M059J (cell line): ENCODE results near the genes ZNF766 and ZNF808.

- RAMPAGE, long total RNA = no peak
Observed at GRCh38 chr19:50948629-50949112, 4.2 kb downstream of the KLK5 start.

DNA sequence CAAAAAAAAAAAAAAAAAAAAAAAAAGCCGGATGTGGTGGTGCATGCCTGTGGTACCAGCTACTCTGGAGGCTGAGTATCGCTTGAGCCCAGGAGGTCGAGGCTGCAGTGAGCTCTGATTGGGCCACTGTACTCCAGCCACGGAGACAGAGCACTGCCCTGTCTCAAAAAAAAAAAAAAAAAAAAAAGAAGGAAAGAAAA, 1.6 kb downstream of the KLK10 start:
- RAMPAGE, long total RNA = no peak

GRCh38 chr19:51027413-51028377, 1.3 kb upstream of the KLK11 start:
- RAMPAGE, long total RNA = no peak

DNA sequence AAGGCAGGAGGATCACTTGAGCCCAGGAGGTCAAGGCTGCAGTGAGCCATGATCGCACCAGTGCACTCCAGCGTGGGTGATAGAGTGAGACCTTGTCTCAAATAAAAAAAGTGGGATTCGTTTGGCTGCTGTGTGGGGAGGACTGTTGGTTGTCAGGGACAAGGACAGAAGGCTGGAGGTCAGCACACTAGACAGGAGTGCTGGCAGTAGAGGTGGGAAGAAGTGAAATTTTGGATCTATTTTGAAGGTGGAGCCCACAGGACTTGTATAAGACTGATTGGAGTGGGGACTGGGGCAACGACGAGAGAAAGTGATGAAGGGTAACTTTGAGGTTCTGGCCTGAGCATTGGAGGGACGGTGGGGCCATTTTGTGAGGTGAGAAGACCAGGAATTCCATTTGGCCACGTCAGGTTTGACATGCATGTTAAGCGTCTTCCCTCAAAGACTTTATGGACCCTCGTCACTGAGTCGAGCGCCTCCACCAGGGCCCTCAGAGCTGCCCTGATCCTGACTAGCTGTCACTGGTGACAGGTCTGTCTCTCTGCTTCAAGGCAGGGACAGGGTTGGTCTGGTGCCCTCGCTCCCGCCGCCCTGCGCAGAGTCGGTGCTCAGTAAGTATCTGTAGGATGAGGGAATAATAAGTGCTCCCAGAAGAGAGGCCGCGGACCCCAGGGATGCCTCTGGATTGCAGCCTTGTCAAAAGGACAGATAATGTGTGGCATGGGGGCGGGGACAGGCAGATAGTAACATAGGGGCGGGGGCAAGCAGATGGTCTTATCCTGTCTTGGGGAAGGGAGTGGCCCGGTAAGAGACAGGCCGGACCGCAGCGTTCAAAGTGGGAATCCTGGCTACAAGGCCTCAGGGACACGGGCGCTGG, 606 bp downstream of the CTU1 start:
- RAMPAGE, long total RNA = no peak

GRCh38 chr19:51210732-51211328, 14.1 kb upstream of the CD33 start:
- RAMPAGE, long total RNA = no peak

DNA sequence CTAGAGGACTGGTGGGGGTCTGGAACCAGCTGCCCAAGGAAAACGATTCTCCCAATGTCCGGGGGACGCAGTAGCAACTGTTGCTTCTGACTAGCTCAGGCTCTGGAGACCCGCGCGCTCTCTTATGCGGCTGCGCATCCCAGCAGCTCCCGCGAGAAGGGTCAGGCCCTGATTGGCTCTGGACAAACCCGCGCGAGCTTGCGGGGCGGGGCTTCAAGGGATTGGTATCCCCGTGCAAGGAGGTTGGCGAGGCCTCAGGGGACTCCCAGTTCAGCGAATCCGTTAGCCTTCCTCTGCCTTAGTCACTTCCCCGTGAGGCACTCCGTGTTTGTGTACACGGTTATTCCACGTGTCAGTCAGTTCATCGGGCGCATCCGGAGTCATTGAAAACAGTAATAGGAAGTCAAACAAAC, 20.2 kb downstream of the SIGLECL1 start:
- RAMPAGE, long total RNA = no peak

DNA sequence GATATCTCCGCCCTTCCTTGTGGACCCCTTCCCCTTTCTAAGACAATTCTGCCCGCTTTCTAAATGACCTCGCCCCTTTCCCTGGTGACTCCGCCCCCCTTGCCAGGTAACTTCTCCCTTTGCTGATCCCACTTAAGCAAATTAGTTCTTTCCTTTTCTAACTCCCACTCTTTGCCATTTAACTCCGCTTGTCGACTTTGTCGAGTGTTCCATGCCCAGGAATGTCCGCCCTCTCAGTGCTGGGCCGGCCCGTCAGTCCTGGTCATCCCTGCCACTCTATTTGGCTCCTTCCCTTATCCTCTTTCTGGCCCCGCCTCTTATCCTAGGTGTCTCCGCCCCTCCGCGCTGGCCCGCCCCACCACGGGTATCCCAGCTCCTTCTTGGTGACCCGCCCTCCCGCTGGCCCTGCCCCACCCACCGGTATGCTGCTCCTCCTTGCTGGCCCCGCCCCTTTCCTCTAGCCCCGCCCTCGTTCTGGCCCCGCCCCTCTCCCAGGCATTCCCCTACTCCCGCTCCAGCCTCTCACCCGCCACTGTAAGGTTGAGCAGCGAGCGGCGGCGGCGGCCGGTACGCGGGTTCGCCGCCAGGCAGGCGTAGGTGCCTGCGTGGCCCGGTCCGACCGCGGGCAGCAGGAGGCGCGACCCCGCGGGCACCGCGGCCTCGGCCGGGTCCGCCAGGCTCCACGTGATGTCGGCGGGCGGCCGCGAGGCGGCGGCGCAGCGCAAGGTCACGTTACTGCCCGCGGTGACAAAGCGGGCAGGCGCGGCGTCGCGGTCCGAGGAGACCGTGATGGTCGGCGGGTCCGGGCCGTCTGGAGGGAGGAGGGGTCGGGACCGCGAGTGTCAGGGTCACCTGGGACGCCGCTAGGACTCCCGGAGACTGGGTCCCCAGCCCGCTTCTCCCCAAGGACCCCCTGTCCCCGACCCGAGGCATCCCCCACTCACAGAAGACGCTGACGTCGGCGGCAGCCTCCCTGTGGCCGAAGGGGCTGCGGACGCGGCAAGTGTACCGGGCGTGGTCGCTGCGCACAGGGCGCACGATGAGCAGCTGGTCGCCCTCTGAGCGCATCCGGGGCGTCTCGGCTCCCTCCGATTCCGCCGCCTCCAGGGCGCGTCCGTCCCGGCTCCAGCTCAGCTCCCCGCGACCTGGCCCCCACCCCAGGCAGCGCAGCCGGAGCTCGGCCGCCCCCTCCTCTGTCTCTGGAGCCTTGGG, 2.0 kb downstream of the VSIG10L start:
- RAMPAGE, long total RNA = no peak

GRCh38 chr19:51347448-51347978, 5.6 kb upstream of the VSIG10L start:
- RAMPAGE, long total RNA = no peak

DNA sequence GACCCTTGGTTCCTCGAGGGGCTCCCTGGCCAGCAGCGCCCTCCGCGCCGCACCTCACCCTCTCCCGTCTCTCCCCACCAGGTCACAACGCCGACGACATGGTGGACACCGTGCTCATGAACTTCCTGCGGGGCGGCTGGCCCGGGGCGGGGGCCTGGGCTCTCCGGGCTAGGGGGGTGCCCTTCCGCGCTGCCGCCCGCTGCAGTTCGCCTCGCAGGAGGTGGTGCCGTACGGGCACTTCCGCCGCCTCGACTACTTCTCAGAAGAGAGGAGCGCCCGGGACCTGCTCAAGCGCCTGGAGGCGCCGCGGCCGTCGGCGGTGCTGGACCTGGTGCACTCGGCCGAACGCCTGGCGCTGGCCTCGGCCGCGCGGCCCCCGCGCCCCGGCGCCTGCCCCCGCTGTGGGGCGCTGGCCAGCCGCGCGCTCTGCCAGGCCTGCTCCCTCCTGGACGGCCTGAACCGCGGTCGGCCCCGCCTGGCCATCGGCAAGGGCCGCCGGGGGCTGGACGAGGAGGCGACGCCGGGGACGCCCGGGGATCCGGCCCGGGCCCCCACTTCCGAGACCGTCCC, 29.0 kb downstream of the SIGLEC5 start:
- RAMPAGE, long total RNA = no peak

- RAMPAGE, long total RNA = no peak
Observed at GRCh38 chr19:51690004-51690180, 3.2 kb upstream of the SPACA6 start.

DNA sequence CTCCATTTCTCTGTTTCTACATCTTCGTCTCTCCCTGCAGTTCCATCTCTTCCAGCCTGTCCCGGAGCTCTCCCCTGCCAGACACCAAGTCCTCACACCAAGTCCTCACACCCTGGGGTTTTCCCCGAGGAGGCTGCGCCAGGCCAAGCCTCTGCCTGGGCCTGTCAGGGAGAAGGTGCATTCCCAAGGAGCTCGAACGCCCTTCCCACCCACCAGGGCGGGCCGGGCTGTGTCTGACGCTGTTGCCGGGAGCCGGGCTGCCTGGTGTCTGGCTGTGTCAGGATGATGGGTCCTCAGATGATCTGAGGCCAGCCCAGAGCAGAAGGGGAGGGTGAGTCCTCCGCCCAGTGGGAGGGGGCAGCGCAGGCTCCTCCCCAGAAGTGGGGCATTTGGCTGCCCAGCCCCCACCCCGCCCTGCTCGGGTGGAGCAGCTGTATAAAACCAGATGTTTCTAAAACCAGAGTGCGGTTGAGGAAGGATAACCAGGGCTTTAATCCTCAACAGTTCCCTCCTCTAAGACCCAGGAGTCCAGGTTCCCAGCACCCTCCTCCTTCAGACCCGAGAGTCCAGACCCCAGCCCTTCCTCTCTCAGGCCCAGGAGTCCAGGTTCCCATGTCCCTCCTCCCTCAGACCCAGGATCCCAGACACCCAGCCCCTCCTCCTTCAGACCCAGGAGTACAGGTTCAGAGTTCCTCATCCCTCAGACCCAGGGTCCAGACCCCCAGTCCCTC, 2.4 kb upstream of the HAS1 start:
- RAMPAGE, long total RNA = no peak

GRCh38 chr19:51805343-51805889, 10.5 kb downstream of the FPR3 start:
- RAMPAGE, long total RNA = no peak

- RAMPAGE, long total RNA = no peak
Observed at GRCh38 chr19:51899811-51900663, 4.8 kb downstream of the ZNF649 start.

- RAMPAGE, long total RNA = no peak
Observed at GRCh38 chr19:52190771-52191013, 840 bp downstream of the PPP2R1A start.

DNA sequence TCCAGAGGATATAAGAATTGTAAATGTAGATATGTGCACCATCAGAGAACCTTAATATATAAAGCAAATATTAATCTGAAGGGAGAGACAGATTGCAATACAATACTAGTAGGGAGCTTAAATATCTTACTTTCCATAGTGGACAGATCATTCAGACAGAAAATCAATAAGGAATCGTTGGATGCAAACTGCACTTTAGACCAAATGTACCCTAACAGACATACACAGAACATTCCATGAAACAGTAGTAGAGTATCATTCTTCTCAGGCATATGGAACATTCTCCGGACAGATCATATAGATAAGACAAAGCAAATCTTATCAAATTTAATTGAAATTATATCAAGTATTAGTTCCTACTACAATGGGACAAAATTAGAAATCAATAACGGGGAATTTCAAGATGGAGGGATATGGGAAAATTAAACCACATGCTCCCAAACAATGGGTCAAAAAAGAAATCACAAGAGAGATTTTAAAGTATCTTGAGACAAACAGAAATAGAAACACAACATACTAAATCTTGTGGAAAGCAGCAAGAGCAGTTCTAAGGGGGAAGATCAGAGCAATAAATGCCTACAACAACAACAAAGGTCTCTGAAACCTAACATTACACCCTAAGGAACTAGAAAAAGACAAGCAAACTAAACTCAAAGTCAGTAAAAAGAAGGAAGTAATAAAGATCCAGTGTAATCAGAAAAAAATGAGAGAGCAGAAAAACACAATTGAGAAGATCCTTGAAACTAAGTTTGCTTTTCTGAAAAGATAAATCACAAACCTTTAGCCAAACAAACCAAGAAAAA, 34.8 kb upstream of the ZNF766 start:
- RAMPAGE, long total RNA = no peak

DNA sequence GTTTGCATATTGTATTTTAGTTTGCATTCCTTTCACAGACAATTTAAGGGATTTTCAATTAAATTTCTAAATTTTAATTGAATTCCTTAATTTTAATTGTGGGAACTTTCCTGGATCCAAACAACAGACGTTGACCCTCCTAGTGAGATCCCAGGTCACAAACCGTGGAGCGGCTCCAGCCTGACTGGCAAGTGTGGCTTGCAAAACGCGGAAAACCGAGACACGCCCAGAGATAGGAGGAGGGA, 217 bp upstream of the ZNF766 start:
- RAMPAGE, long total RNA = no peak

GRCh38 chr19:52269493-52269694, at the start of gene ZNF766:
Gene ZNF766, plus strand, starts transcription at chr19:52269587.
- RAMPAGE, long total RNA = start-site peak on the plus strand at chr19:52269584-52269603, 85 and 39 reads in 2 replicates

DNA sequence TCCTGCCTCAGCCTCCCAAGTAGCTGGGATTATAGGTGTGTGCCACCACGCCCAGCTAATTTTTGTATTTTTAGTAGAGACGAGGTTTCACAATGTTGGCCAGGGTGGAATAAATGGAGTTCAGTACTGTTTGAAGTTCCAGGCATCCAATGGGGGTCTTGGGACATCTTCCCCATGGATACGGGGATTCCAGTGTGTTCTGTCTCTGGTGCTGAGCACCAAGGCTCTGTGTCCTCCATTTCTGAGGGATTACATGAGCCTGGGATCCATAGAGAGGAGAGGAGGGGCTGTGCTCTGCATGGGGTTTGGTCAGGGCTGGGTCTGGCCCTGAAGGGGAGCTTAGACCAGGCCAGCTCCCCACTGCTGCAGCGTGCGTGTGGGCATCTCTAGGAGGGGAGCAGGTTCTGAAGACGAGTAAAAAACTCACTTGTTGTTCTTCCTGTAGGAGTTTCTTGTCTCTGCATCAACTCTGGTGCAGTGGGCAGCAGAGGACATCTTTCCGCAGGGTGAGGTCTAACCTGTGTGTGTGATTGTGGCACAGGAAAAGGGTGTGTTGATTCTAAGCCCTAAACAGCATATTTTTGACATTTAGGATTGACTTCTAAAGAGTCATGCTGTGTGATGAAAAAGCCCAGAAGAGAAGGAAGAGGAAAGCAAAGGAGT, 3.0 kb downstream of the ZNF480 start:
- RAMPAGE, long total RNA = no peak

- RAMPAGE, long total RNA = no peak
Observed at GRCh38 chr19:52493179-52493757, 34.2 kb upstream of the ZNF808 start.

GRCh38 chr19:52527545-52528528, at the start of gene ZNF808:
Gene ZNF808, plus strand, starts transcription at chr19:52527668.
- RAMPAGE, long total RNA = no peak